Stomach (tissue), 7 donors: ENCODE measurements around a stretch of chr17.

GRCh38 chr17:80191932-80192742 lies 22.3 kb downstream of the CARD14 start:
- PRO-cap = no peak
- RAMPAGE, long total RNA, 5 experiments = no peak in any of the 5 experiments
- RRBS = 58% methylated on average over 7 of the region's 29 CpGs

- PRO-cap = no peak
- RAMPAGE, long total RNA, 5 experiments = no peak in any of the 5 experiments
- RRBS = 84% methylated on average over 4 of the region's 25 CpGs
These were observed 21.6 kb downstream of the SGSH start for GRCh38 chr17:80198447-80198930.

- PRO-cap = bidirectional peak, plus-strand start at chr17:80219679, minus-strand start at chr17:80219562
- RAMPAGE, long total RNA, 5 experiments = no peak in any of the 5 experiments
- RRBS = no CpG with 5 or more reads among the region's 20 CpGs
These were observed 784 bp downstream of the SGSH start for GRCh38 chr17:80219065-80220032.

- PRO-cap = bidirectional peak, plus-strand start at chr17:80221044, minus-strand start at chr17:80220923
- RAMPAGE, long total RNA, 5 experiments = no peak in any of the 5 experiments
- RRBS = 2% methylated on average over 24 of the region's 58 CpGs
These were observed 489 bp downstream of the SLC26A11 start for GRCh38 chr17:80220592-80221240.

GRCh38 chr17:80252503-80253389 lies 7.9 kb upstream of the RNF213 start:
- PRO-cap = no peak
- RAMPAGE, long total RNA, 5 experiments = start-site peak on the plus strand in 2 of 5 experiments, at chr17:80252718-80253041 at its widest, 10 reads per replicate
- RRBS = 25% methylated on average over 3 of the region's 17 CpGs

GRCh38 chr17:80262271-80262909 lies 1.7 kb downstream of the RNF213 start:
- PRO-cap = no peak
- RAMPAGE, long total RNA, 5 experiments = no peak in any of the 5 experiments
- RRBS = no CpG with 5 or more reads among the region's 6 CpGs

- PRO-cap = no peak
- RAMPAGE, long total RNA, 5 experiments = start-site peak on the plus strand in 1 of 5 experiments, at chr17:80339213-80340206 at its widest, 367 reads per replicate
- RRBS = 97% methylated on average over 4 of the region's 35 CpGs
These were observed 75.3 kb upstream of the ENDOV start for GRCh38 chr17:80339415-80340295.

- PRO-cap = no peak
- RAMPAGE, long total RNA, 5 experiments = no peak in any of the 5 experiments
- RRBS = 100% methylated on average over 2 of the region's 15 CpGs
These were observed 19.6 kb downstream of the NPTX1 start for GRCh38 chr17:80456781-80457262.

- PRO-cap = no peak
- RAMPAGE, long total RNA, 5 experiments = no peak in any of the 5 experiments
- RRBS = no CpG with 5 or more reads among the region's 17 CpGs
These were observed 25.6 kb upstream of the NPTX1 start for GRCh38 chr17:80501942-80502534.

- PRO-cap = no peak
- RAMPAGE, long total RNA, 5 experiments = no peak in any of the 5 experiments
- RRBS = no CpG with 5 or more reads among the region's 11 CpGs
These were observed 56.5 kb downstream of the RPTOR start for GRCh38 chr17:80601169-80601512.

DNA sequence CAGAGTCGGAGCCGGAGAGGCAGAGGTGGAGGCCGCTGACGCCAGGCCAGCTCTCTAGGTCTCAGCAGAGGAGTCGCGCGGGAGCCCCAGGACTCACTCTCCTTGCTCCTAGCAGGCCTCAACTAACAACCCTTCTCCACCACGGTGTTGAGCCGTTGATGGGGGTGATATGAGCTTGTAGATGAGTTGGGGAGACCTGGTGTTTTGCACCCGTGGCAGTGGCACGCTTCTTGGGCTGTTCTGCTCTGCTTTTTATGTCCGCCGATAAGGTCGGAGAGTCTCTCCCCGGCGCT lies 116.6 kb downstream of the RPTOR start:
- PRO-cap = unidirectional peak, plus-strand start at position 72 of the sequence
- RAMPAGE, long total RNA, 5 experiments = no peak in any of the 5 experiments
- RRBS = no CpG with 5 or more reads among the region's 16 CpGs

DNA sequence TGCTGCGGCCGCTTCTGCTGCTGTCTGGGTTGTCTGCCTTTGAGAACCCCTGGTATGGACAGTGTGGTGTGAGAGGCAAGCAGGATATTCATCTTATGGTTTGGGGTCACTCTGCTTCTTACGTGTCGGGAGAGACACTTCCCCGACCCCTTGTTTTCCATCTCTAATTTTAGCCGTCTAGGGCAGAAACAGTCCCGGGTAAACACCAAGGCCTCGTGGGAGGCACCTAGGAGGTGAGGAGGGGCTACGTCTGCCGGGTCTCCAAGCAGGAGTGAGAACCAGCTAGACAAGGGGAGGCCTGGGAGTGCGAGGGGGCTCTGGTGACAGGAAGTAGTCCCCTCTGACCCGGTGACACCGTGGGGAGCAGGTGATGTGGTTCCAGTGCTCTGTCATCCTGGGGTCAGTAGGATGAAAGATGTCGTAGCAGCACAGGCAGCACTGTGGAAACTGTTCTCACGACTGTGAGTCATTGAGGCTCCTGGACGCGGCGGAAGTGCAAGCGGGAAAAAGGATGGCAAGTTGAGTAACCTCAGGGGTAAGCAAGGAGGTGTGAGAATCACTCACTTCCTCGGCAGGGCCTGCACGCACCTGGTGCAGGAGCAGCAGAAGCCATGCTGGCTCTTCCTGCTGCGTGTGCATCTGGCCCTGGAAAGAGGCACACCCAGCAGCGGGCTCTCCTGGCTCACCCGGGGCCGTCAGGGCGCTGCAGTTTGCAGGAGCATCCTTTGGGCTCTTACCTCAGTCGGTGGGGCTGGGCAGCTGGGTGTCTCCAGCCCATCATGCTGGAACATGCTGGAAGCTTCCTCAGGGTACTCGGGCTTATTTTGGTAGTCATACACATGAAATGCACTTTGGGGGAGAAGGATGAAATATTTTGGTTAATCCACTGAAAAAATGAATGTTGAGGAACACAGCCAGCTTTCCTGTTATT lies 176.5 kb downstream of the RPTOR start:
- PRO-cap = no peak
- RAMPAGE, long total RNA, 5 experiments = no peak in any of the 5 experiments
- RRBS = 66% methylated on average over 5 of the region's 28 CpGs

DNA sequence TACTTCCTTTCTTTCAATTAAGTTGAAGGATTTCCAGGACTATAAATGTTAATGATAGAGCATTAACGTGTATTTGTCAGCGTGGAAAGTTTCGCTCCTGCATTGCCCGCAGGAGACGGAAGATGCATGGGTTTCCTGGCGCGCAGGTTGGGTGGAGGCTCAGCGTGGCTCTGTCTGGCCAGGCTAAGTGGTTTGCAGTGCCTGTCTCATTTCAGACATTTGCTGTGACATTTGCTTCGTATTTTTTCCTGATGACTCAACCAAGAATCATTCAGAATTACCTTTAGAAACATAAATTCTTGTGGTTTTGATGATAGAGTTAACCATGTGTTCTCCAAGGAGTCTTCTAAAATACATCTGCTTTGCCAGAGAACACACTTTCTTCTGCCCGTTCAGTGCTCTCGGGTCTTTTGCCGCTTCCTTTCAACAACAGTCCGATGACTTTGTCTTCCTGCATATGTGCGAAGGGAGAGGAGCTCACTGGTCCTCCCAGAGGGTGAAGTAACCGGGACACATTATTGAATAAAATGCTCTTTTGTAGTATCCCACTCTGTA lies 216.8 kb downstream of the RPTOR start:
- PRO-cap = no peak
- RAMPAGE, long total RNA, 5 experiments = no peak in any of the 5 experiments
- RRBS = no CpG with 5 or more reads among the region's 15 CpGs

DNA sequence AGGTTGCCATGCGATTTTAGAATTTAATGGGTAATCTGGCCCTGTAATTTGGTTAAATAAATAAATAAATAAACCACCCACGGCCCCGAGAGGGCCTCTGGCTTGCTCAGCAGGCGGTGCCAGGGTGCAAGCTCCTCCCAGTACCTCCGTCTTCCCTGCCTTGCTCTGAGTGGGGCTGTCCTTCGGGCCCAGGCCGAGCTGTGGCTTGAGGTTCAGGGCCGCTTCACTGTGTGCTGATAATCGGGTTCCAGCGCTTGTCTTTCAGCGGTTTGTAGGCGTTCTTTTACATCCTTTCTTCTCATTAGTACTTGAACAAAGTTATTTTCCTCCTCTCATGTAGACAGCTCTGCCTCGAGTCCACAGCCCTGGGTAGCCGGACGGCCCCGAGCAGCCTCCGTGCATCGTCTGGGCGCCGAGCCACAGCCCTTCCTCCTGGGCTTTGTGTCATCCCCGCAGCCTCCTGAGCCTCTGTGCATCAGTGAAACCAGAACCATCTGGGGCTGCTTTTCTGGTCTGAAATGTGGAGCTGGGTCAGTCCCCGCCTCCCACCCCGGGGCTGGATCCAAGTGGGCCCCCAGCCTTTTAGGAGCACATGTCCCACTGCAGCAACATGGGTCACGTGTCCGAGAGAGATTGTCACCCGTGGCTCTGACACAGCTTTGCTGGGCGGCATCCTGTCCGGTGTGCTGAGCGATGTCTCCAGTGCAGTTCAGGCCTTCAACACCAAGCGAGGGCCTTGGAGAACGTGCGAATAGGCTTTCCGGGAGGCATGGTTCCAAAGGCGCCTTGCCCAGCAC lies 157.4 kb upstream of the CHMP6 start:
- PRO-cap = no peak
- RAMPAGE, long total RNA, 5 experiments = no peak in any of the 5 experiments
- RRBS = 88% methylated on average over 9 of the region's 34 CpGs

DNA sequence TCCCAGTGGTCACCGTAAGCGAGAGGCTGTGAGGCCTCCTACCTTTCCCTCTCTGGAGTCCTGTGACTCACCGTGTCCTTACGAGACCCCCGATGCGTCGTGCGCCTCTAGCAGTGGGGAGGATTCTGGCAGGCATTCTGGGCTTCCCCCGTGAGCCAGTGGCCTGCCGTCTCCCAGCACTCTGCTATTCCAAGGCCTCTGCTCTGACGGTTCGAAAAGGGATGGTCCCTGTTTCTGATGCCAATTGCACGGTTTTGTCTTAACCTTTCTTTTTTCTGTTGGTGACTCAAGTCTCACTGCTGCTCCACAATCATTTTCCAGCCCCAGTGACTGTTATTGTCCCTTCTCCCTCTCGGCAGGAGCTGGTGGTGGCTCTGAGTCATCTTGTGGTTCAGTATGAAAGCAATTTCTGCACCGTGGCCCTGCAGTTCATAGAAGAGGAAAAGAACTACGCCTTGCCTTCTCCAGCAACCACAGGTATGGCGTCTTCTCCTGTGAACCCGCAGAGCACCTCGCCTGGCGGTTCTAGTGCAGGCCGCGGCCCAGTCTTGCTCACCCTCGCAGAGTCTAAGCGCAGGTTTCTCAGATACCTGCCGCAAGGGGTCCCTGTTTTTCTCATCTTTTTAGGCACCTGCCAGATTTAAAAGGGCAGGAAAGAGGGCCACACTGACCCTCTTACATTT lies 100.1 kb upstream of the CHMP6 start:
- PRO-cap = no peak
- RAMPAGE, long total RNA, 5 experiments = start-site peak on the plus strand in 1 of 5 experiments, centred at position 155 of the sequence, 5 reads per replicate
- RRBS = no CpG with 5 or more reads among the region's 25 CpGs

- PRO-cap = bidirectional peak, plus-strand start at chr17:81083555, minus-strand start at chr17:81083336
- RAMPAGE, long total RNA, 5 experiments = no peak in any of the 5 experiments
- RRBS = 40% methylated on average over 9 of the region's 37 CpGs
These were observed 48.1 kb downstream of the BAIAP2 start for GRCh38 chr17:81082715-81083710.

DNA sequence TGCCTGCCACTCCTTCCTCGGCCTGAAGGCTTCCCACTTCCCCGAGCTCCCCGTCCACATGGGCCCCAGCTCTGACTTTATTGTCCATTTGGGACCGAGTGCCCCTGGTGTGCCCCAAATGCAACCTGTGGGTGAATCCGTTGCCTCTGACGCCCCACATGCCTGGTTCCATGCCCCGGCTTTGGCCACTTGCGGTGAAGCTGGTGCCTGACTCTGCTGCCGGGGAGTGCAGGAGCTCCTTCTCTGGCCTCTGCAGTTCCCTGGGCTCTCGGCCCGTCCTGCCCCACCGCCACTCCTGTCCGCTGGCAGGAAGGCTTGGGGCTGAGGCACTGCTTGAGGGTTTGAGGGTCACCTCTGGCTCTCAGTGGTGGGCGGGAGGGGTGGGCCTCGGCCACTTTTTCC lies 50.8 kb downstream of the BAIAP2 start:
- PRO-cap = no peak
- RAMPAGE, long total RNA, 5 experiments = no peak in any of the 5 experiments
- RRBS = 72% methylated on average over 3 of the region's 15 CpGs

DNA sequence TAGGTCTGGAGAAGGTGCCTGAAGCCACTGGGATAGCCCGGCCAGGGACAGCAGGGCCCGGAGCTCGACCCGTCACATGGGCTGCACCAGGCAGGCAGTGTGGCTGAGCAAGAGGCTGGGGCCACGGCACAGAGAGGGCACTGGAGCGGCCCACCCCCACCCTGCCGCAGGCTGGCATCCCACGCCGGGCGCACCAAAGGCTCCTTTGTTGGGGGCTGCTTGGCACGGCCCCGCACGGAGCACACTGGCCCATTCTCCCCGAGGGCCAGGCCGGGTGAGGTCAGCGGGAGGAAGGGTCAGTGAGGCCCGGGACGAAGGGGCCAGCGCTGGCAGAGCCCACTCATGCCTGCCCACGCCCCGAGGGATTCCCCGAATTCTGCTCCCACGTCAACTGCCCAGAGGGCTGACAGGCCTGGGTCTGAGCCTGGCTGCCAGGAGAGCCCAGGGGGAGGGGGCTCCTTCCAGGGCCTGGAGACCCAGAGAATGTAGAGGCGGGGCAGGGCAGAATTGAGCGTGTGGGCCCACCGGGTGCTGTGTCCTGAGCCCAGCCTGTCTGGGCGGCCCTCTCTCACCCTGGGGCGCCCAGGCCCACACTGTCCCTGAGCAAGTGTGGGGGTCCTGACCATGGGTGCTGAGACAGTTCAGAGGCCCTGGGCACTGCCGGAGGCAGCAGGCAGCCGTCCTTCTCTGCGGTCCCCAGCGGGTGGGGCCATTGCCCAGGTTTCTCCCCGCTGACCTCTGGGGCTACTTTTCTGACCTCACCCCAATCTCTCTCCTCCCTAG lies 36.3 kb upstream of the PVALEF start:
- PRO-cap = bidirectional peak, plus-strand start at position 302 of the sequence, minus-strand start at position 105 of the sequence
- RAMPAGE, long total RNA, 5 experiments = no peak in any of the 5 experiments
- RRBS = 78% methylated on average over 7 of the region's 33 CpGs

GRCh38 chr17:81130212-81131424 lies 34.7 kb upstream of the PVALEF start:
- PRO-cap = unidirectional peak, plus-strand start at chr17:81130968
- RAMPAGE, long total RNA, 5 experiments = no peak in any of the 5 experiments
- RRBS = 20% methylated on average over 15 of the region's 44 CpGs

DNA sequence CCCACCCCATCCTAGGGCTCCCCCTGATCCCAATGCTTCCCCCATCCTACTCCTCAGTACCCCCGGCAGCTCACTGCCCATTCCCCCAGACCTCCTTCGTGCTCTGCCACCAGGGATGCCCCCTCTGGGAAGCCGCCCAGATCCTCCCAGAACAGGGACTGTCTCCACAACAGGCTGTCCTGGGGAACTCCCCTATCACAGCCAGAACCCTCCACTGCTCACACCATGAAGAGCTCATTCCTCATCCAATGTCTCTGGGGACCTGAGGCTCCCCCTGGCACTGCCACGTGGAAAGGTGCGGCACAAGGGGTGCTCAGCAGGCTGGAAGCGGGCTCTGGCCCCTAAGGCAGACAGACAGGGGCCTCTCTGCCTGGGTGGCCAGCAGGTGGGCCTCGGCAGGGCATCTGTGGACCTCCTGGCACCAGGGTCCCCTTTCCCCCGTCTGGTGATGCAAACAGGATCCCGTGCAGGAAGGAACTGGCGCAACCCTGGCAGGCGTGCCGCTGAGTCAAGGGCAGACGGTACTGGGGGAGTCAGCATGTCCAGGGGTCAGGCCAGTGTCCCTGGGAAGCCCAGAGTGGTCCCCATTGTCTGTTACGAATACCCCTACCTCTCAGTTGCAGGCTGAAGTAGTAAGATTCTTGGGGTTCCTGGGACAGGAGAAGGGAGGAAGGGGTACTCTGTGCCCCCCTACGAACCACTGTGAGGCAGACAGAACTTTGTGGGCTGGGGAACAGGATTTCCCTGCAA lies 14.7 kb upstream of the PVALEF start:
- PRO-cap = bidirectional peak, plus-strand start at position 517 of the sequence, minus-strand start at position 444 of the sequence
- RAMPAGE, long total RNA, 5 experiments = no peak in any of the 5 experiments
- RRBS = no CpG with 5 or more reads among the region's 15 CpGs